Cardiac muscle cell (in vitro differentiated cells and primary cell): ENCODE data around the gene ZMYND11.

DNA sequence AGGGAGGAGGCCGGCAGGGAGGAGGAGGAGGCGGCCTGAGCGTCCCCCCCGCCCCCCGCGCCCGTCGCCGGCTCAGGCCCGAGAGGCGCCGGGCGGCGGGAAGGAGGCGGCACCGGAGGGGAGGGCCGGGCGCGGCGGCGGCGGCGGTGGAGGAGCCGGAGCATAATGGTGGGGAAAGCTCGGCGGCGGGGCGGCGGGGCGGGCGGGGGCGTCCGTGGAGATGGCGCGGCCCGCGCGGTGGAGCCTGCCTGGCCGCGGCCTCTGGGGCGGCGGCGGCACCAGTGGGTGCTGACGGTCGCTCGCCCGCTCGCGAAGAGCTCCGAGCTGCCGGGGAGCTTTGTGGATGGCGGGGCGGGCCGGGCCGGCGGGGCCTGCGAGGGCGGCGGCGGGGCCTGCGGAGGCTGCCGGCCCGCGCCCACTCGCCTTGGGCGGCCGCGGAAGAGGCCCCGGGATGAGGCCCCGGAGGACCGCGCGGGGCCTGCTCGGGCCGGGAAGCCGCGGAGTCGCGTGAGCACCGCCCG lies at the start of gene ZMYND11:
Gene ZMYND11 (plus strand): TSS at position 64 of the 521 bp plus-strand sequence.
- RAMPAGE, long total RNA, result start-site peak on the plus strand centred at position 108 of the sequence, 83 bp wide, 233 and 454 reads in 2 replicates
- RRBS, result 5% methylated on average over 24 of the region's 81 CpGs

GRCh38 chr10:314417-314928 lies 179.2 kb downstream of the ZMYND11 start:
- RAMPAGE, long total RNA, result no peak
- RRBS, result no CpG with 5 or more reads among the region's 14 CpGs

GRCh38 chr10:373047-373473 lies 237.8 kb downstream of the ZMYND11 start:
- RAMPAGE, long total RNA, result no peak
- RRBS, result no CpG with 5 or more reads among the region's 4 CpGs

GRCh38 chr10:484406-484954 lies 205.0 kb downstream of the DIP2C start:
- RAMPAGE, long total RNA, result no peak
- RRBS, result no CpG with 5 or more reads among the region's 27 CpGs

GRCh38 chr10:510954-511564 lies 178.4 kb downstream of the DIP2C start:
- RAMPAGE, long total RNA, result no peak
- RRBS, result no CpG with 5 or more reads among the region's 19 CpGs

DNA sequence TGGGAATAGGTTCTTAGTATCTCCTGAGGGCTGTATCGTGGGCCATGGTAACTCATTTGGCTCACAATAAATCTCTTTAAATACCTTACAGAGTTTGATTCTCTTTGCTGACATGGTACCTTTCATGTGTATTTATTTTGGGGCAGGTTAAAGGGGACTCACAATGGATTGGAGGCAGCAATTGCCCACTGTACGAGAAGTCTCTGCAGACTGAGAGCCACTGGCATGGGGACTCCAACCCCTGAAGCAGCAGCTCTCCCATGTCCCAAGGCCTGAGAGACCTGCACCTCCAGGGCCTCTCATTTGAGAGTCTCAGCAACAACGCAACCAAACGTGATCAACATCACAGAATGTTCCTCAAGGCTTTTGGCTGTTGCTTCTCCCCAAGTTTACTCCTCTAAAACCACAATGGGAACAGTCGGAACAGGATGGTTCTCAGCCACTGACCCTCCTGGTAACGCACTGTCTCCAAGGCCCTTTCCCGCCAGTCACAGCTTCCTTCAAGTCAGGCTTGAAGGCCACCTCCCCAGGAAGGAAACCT lies 128.2 kb downstream of the DIP2C start:
- RAMPAGE, long total RNA, result no peak
- RRBS, result no CpG with 5 or more reads among the region's 7 CpGs

GRCh38 chr10:693307-694044 lies 4.0 kb upstream of the DIP2C start:
- RAMPAGE, long total RNA, result no peak
- RRBS, result no CpG with 5 or more reads among the region's 13 CpGs

DNA sequence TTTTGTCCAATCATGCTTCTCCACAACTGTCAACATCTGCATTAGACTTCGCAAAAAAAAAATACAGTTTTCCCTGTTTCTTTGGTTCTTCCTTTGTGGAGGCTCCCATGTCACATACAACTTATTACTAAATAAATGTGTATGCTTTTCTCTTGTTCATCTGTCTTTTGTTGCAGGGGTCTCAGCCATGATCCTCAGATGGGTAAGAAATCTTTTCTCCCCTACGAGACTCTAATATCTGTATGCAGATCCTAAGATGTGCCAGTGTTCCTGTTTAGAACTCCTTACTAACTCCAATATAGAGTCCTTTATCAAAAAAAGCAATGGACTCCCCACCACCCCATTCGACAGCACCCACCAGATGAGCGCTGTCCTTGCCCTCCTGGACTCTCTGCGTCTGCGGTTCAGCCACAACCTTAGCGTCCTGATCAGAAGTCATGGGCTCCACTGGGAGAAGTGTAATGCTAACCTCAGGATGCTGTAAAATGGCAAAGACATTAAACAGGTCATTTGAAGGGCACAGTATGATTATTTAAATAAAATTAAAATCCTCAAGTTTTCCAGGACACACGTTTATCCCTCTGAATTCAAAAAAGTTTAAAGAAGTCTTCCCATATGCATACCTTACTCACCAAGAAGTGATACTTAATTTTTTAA lies 46.1 kb downstream of the LARP4B start:
- RAMPAGE, long total RNA, result no peak
- RRBS, result no CpG with 5 or more reads among the region's 8 CpGs

GRCh38 chr10:1015477-1016109 lies 10.1 kb downstream of the IDI2 start:
- RAMPAGE, long total RNA, result no peak
- RRBS, result 96% methylated on average over 4 of the region's 20 CpGs

- RAMPAGE, long total RNA, result no peak
- RRBS, result no CpG with 5 or more reads among the region's 5 CpGs
Measured at GRCh38 chr10:1050115-1050475, 1.2 kb upstream of the IDI1 start.

DNA sequence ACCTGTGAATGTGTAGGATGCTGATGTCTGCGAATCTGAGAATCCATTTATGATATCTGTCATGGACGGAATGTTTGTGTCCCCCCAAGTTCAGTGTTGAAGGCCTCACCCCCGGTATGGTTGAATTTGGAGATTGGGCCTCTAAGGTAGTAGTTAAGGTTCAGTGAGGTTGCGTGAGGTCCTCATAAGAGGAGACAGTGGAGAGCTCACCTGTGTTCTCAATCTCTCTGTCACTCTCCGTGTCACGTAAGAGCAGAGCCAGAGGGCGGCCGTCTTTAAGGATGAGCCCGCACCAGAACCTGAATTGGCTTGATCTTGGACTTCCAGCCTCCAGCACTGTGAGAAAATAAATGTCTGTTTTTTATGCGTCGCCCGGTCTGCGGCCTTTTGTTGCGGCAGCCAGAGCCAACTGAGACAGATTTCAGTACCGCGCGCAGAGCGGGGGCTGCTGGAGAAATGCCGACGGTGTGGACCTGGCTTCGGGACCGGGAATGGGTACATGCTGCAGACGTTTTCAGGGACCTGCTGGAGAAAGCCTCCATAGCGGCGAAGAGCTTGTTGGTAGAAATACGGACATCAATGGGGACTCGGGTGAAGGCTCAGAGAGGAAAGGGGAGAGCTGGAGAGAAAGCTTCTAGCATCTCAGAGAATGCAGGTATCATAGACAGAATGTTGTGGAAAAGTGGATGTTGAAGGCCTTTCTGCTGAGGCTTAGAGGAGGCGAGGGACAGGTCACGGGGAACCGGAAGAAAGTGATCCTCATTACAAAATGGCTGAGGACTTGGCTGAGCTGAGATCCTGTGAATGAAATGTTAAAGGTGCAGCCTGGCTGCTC lies 40.3 kb downstream of the WDR37 start:
- RAMPAGE, long total RNA, result no peak
- RRBS, result 98% methylated on average over 7 of the region's 30 CpGs

- RAMPAGE, long total RNA, result no peak
- RRBS, result under 1% methylated on average over 10 of the region's 40 CpGs
Measured at GRCh38 chr10:3068087-3068422, 707 bp downstream of the PFKP start.

DNA sequence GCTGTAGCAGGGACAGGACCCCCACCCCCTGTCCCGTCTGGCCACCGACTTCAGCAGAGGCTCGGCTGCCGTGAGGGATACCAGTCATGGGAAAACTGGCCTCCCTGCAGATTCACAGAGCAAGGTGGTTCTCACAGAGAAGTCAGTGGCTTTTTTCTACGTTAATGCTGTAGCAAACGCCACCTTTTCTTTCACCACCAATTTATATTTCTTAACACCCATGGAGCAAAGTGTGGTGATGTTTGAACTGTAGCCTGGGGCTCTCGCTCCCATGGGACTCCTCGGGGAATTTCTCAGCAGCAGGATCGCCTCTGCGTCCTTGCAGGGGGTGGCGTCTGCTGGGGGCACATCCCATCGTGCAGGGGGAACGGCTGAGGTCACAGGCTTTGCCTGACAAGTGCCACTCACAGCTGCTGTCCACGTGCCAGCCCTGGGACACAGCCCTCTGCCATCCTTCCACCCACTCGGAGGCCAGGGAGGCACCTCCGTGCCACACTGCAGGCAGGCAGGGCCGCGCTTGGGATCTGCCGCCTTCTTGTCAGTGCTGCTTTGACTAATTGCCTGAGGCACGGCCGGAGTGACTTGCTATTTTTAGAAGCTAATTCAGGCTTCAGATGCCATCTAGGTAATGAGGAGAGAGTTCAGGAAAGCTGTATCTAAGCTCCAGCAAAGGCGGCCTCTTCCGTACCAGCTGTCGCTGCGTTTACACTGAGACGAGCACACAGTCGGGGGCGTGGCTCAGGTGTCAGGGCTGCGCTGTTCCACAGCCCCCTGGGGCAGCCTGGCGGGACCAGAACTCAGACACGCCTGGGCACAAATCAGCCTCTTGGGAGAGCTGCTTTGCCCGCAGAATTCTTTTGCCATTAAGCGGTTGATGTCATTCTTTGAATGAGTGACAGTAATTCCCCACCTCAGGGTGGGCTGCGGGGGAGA lies 45.8 kb downstream of the PITRM1 start:
- RAMPAGE, long total RNA, result no peak
- RRBS, result no CpG with 5 or more reads among the region's 34 CpGs

DNA sequence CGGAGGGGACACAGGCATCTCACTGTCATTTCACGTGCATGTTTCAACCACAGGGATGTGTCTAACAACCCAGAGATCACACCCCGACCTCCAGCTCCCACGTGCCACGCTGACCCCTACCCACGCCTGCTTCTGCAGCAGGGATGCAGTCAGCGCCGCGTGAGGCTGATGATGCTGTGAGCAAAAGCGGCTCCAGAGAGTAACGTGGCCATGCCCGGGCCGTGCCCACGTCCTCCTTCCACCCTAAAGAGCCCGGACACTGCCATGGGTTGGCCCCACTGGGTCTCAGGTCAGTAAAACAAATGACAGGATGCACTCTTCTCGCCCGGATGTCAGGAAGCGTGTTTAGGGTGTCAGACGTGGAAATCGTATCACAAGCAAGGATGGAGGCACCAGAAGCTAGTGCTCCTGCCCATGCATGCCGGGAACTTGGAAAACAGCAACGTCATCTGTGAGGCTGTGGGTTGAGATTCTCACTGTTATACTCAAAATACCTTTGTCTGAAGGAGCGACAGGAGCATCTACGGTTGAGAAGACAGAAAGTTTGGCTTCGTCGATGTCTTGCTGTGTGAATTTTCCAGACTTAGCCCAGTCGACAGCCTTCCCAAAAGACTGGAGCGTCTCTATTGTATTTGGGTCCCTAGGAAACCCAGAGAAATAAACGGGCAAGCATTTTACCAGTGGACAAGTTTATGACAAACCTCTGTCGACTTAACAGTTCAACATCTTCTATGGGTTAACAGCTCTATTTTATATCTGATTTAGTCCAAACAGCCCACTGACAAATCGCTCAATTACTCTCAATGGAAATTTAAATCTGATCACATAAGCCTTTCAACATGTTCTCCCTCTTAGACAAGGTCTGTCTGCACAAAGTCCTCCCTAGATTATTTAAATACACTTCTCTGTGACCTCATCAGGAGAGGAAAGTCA lies 33.9 kb downstream of the PITRM1 start:
- RAMPAGE, long total RNA, result no peak
- RRBS, result 96% methylated on average over 6 of the region's 31 CpGs

- RAMPAGE, long total RNA, result no peak
- RRBS, result no CpG with 5 or more reads among the region's 27 CpGs
Measured at GRCh38 chr10:3263717-3264950, 91.6 kb upstream of the PITRM1 start.

DNA sequence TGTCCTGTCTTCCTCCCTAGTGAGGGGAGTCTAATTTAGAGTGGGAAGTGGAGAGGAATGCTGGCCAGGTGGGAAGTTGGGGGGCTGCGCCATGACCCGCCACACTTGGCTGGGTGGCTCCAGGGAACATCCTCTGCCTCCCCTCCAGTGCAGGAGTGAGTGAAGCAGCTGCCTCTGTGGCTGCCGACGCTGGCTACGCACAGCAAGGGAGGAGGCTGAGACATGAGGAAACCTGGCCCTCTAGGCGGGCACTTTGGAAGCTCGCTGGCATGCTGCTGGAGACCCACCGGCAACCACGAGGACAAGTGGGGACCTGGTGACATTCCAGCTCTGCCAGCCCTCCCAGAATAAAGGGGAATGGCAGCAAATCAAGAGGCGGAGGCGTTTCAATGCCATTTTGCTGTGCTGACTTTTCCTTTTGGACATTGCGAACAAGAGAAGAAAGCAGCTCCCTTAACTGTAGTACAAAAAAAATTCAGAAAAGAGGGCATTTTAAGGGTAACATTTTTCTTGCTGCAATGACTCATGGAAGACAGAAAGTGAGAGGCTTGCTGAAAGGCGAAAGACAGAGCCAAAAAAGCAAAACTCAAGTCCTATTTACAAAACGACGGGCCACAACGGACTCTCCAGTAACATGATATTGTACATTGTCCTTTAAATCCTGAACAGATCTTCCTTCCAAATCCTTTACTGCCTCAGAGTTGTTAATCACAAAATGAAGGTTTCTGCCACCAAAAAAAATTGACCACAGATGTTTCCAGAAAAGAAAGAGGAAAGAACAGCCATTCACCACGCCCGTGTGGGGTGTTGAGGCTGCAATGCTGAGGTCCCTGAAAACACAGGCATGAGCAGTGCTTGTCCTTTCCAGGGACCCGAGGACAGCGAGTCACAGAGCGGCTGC lies 121.3 kb upstream of the PITRM1 start:
- RAMPAGE, long total RNA, result no peak
- RRBS, result no CpG with 5 or more reads among the region's 21 CpGs

DNA sequence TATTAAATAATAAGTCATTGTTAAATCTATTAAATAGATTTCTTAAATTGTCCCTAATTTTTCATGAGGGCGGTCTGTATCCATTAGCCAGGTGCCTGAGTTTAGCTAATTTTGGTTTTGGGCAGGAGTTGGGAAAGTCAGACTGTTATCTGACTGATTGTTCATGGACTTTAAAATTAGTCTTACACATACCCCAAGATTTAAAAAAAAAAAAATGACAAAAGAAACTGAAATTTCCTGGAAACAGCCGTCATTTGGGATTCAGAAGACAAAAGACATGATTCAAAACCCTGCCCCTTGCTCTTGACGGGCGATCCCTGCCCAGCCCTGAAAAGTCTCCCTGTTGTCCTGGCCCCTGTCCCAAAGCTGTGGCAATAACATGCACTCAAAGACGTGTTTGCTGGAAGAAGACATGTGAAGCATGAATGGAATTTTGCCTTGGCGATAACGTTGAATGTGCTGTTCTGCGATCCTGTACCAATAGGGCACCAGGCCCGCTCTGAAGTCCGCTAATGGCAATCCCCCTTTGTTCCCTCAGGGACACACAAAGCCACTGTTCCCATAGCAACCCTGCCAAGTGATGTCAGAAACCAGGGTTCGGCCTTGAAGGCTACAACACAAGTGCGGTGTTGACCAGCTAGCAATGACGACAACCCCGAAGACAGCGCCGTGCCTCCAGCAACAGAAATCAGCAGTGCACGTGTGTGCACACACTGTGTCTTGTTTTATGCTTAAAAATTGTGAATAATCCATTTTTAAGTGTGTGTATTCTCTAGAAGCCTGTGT lies 284.7 kb downstream of the KLF6 start:
- RAMPAGE, long total RNA, result no peak
- RRBS, result no CpG with 5 or more reads among the region's 17 CpGs

GRCh38 chr10:3761223-3761639 lies 23.8 kb downstream of the KLF6 start:
- RAMPAGE, long total RNA, result no peak
- RRBS, result no CpG with 5 or more reads among the region's 6 CpGs

GRCh38 chr10:3773961-3774637 lies 10.9 kb downstream of the KLF6 start:
- RAMPAGE, long total RNA, result no peak
- RRBS, result no CpG with 5 or more reads among the region's 14 CpGs

- RAMPAGE, long total RNA, result no peak
- RRBS, result no CpG with 5 or more reads among the region's 15 CpGs
Measured at GRCh38 chr10:3776655-3777771, 8.0 kb downstream of the KLF6 start.